Metanephros (tissue), 2 donors: ENCODE results near the genes MTMR1, FATE1 and PNMA5.

DNA sequence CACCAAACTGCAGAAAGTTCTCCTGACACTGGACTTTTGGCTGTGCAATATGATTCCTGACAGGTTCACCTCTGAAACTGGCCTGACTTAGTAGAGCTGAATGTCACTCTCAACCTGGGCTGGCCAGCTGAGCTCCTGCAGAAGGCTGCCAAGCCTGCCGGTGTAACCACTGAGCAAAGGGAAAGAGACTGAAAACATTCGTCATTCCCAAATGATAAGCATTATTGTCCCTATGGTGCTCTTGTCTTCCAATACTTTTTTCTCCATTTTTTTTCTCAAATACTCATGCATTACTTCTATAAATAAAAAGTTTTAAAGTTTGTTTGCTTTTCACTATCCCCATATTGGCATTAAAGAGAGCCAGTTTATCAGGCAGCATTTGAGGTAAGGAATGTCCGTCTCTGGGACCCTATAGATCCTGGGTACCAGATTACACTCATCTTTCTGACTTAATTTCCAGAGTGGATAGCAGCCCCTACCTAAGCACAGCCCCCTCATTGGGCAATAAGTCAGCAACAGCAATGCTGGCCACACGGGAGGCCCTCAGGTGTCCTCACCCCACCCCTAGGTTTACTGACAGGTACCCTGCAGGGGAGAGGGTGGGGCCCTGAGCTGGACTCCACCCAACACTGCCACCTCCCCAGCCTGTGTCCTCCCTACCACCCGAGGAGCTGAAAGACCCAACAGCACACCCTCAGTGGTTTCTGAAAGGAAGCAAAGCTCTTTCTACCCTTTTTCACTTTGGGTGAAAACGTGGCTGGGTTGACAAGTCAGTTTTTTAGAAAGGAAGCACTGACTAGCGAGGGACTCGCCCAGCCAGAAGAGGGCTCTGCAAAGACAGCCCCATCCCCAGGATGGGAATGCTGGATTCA, 2.5 kb downstream of the IDS start:
- RAMPAGE, long total RNA: no peak

GRCh38 chrX:149545143-149546035, 4.3 kb downstream of the HSFX3 start:
- RAMPAGE, long total RNA: no peak

DNA sequence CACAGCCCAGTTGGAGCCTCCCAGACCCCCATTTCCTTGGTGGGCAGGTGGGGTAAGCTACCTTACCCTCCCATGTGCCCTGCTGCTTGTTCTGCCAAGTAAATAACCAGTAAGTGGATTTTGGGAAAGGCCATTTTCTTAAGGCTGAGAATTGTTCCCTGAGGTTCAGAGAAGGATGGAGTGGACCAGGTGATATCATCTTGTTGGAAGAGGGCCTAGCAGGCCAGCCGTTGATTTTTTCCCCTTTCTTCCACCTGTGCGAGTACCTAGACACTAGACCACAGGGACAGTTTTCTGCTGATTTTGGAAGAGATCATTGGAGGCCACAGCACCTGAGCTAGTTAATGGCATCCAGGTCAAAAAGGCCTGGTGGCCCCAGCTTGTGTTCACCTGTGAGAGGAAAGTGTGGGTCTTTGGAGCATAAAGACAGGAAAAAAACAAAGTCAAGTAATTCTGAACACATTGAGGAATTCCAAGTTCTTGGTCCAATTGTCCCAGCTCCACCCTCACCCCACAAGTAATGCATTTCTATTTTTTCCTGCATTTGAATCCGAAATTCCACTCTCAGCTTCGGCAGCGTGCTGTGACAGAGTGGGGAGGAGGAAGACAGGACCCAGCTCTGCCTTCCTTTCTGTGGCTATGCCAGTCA, 8.2 kb downstream of the MAMLD1 start:
- RAMPAGE, long total RNA: no peak

DNA sequence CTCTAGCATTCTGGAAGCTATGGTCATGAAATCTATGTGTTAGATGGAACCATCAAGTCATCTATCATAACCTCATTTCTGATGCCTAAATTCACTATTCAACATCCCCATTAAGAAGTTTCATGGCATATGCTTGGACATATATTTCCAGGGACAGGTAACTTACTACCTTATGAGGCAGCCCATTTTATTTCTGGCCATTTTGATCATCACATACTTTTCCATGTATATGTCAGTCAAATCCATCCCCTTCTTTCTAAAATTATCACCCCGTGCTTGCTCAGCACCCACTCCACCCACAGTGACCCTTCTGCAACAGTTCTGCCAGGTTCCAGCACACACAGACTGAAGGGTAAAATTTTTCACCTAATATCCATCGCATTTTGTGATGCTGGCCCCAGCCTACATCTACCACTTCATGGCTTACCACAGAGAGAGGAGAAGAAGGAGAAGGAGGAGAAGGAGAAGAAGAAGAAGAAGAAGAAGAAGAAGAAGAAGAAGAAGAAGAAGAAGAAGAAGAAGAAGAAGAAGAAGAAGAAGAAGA, 34.7 kb downstream of the MAMLD1 start:
- RAMPAGE, long total RNA: no peak

- RAMPAGE, long total RNA: no peak
Measured at GRCh38 chrX:150507186-150508072, 61.0 kb upstream of the MTM1 start.

DNA sequence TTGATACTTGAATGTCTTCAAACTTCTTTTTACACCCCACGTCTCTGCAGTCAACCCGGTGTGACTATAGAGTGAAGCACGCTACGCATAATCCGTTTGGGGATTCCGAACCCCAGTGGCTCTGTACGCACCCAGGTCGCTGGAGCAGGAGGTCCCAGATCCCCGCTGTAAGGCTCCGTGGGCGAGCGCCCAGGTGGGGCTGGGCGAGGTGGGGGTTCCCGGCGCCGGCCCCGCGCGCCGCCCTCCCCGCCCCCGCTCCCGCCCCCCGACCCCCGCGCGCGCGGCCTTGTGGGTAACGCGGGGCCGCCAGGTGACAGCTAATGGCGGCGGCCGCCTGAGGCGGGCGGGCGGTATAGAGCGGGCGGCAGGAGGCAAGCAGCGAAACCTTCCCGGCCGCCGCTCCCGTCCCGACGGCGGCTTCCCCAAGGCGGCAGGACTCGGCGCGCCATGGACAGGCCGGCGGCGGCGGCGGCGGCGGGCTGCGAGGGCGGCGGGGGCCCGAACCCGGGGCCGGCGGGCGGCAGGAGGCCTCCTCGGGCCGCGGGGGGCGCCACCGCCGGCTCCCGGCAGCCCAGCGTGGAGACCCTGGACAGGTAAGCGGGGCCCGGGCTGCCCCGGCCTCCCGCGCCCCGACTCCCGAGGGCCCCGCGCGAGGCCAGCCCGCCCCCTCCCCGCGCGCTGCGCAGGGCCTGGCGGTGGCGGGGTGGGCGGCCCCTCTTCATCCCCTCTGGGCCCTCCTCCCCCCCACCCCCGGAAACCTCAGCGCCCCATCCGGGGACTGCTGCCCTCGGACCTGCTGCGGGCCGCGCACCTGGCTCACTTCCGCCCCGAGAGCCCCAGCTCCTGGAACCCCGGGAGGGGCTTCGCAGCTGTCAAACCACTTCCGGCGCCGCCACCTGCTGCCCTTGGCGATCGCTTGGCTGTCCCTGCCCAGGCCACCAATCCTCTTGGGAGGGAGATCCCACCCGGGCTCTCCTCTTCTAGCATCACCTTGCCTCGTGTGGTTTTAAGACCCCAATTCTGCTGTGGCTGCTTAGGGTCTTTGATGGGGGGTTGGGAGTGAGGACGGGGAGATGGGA, at the start of gene MTMR1:
TSS of gene MTMR1 (plus strand) at position 313 of the 1,079 bp plus-strand sequence.
- RAMPAGE, long total RNA: no peak

- RAMPAGE, long total RNA: no peak
Measured at GRCh38 chrX:150694201-150694607, 1.0 kb downstream of the MTMR1 start.

DNA sequence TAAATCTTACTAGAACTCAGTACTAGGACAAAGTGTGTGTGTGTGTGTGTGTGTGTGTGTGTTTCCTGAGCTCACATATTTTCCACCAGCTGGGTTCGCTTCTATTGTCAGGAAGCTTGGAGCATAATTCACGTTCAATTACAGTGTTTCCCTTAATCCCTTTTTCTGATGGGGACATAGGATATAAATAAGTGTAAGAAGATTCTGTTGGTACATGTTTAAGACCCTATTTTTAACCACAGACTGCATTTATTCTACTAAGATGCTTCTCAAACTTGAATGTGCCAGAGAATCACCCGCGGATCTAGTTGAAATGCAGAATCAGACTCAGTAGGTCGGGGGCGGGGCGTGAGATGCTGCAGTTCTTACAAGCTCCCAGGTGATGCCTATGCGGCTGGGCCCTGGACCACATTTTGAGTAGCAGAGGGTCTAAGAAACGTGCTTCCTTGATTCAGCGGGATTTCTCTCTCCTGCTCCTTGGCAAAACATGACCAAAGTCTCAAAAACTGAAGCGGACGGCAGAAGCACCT, 908 bp downstream of the CD99L2 start:
- RAMPAGE, long total RNA: no peak

GRCh38 chrX:150983845-150984205, 690 bp downstream of the HMGB3 start:
- RAMPAGE, long total RNA: no peak

DNA sequence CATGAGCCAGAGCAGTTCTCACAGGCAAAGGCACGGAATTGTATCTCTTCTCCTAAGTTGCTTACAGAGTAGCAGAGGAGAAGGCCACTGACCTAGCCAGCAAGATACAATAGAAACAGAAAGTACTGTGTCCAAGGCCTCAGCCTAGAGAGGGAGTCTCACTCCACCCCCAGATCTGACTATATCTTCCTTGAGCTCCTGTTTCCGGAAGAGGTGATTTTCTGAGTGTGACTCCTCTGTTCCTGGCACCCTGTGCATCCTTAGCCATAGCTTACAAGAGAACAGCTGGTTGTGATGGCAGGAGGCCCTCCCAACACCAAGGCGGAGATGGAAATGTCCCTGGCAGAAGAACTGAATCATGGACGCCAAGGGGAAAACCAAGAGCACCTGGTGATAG, at the start of gene FATE1:
TSS of gene FATE1 (plus strand) at position 210 of the 397 bp plus-strand sequence.
- RAMPAGE, long total RNA: no peak

DNA sequence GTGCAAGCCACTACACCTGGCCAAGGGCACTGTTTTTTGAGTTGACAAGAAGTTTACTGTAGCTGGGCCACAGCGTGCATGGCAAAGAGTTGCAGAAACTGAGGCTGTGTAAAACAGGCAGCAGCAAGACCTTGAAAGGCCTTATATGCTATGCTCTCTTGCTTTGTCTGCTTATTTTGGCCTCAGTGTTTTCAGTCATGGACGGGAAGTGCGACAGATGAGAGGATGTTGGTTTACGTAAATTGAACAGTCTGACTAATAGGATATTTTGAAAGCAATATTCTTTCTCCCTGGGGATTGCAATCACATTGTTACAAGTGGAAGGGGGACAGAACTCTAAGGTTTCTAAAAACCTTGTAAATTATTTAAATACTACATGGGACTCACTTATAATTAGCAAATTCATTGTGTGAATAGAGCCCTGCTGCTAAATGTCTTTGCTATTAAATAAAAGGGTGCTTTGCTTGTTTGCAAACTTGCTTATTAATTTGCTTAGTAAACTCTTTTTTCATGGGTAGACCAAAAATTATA, 32.3 kb upstream of the MAGEA10 start:
- RAMPAGE, long total RNA: no peak

DNA sequence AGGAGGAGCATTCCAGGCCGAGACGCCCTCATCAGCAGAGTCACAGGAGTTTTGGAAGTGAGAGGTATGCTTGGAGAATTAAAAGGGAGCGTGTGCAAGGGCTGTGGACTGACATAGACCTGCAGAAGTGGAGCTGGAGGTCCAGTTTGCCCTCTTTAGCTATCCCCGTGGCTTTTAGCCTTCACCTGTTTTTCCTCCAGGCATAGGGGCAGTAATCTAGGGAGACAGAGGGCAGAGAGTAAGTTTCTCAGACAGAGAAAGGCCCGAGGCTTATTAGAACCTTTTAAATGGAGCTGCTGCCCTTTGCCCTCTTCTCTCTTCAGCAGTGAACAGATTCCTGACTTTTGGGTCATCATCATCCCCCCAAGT, 758 bp downstream of the NSDHL start:
- RAMPAGE, long total RNA: no peak

- RAMPAGE, long total RNA: no peak
Measured at GRCh38 chrX:152895565-152896176, 2.2 kb upstream of the ZNF185 start.

DNA sequence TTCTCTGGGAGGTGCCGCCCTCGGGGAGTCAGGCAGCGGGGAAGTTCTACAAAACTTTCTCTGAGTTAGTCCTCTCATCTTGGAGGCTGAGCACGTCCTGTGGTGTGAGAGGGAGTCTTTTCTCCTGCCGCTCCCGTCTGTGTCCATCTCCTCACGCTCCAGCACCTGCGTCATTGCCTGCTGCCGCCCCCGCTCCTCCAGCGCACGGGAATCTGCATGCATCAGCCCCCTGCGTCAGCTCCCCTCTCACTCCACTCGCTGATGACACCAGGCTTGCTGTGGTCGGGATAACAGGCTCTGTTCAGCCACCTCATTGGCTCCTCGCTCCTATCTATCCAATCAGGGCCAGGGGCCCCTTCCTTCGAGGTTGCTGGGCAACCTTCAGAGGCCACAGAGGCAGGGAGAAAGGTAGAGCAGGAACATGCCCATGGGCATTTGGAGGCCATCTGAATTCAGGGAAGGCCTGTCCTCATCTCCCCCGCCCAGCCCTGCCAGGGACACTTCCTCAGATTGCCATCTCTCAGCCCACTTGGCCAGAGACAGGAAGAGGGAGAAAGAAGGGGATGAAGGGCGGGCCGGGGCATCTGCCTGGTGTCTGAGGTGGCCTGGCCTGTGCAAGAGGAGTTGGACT, 9.3 kb downstream of the ZNF185 start:
- RAMPAGE, long total RNA: no peak

- RAMPAGE, long total RNA: no peak
Measured at GRCh38 chrX:152932468-152932982, 34.7 kb downstream of the ZNF185 start.

GRCh38 chrX:152993886-152994376, at the start of gene PNMA5:
TSS of gene PNMA5 (minus strand) at chrX:152994116.
- RAMPAGE, long total RNA: no peak

DNA sequence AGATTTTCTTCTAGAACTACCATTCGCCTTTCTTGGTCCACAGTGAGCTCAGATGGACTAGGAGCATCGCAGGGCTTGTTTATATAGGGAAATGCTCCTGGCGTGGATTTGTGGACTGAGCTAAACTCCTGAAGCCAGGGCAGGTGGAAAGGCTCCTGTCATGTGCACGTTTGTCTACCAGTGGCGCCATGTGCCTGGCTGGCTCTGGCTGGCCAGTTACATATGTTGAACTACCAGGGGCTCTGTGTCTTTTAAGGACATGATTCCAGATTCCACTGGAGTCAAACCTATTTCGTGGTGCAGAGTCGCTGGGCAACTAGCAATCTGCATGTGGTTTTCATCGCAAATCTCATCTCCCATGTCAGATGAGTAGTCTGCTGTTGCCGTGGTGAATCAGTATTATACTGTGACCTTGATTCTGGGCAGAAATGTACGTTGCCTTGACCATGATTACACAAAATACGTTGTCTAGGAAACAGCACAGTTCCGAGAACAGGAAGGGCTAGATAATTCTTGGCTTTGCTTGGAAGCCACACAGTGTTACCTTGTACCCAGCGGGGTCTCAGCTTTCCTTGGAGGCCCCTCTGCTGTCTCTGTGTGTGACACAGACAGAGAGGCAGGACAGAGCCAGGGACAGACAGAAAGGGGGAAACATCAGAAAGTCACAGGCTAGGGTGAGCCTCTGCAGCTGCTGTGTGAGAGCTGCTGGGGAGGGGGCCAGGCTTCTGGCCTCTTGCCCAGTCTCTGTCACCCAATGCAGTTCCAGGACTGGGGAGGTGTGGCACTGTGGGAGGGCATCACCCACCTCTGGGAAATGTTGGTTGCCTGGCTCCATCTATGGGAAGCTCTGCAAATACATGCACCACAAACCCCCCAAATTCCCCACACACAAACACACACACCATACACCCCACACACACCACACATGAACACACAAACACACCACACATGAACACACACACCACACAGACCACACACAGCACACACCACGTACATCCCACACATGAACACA, 19.2 kb downstream of the PNMA6E start:
- RAMPAGE, long total RNA: no peak

GRCh38 chrX:153462197-153462775, 8.1 kb downstream of the HAUS7 start:
- RAMPAGE, long total RNA: no peak

GRCh38 chrX:153487995-153489169, 6.4 kb upstream of the BGN start:
- RAMPAGE, long total RNA: no peak

DNA sequence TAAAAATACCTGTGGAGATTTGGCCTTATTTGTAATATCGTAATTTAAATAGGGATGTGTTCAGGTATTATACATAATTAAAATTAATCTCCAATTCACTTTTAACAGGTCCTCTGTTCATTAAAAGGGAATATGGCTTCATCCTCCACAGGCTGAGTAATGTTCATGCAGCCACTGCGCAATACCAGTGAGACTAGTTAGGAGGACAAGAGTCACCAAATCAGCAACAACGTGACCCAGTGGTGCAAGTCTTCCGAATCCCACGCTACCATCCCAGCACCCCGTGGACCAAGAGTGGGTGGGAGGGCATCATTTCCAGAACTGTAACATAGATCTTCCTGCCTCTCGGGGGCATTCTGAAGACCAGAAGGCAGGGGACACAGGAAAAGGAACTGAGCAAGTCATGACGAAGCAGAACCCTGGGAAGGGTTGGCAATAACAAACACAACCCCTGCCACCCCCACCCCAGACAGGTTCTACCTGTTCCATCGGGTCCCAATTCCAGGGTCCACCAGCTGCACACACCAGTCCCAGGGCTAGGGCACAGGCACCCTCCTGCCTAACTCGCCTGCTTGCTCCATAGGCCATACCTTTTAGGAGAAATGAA, 1.5 kb downstream of the BCAP31 start:
- RAMPAGE, long total RNA: no peak